Spleen (tissue), 7 donors: ENCODE data around the genes PLPPR1 and CYLC2.

GRCh38 chr9:99721339-99721638, 100.4 kb upstream of the NR4A3 start:
- PRO-cap, 4 experiments, result peak in 1 of 4 experiments; most common minus-strand start chr9:99721475 (in 1)
- RAMPAGE, long total RNA, 4 experiments, result no peak in any of the 4 experiments

DNA sequence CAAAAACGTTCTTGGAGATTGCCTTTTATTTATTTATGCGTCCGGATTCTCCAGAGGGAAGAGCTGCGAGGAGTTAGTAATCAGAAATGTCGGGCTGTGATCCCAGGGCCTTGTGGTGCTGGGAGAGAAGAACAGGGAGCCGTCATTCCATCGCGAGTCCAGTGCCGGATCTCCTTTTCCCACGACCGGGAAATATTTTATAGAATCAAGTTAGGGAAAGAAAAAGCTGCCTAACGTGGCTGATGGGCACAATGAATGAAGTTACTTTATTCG, 1.6 kb downstream of the NR4A3 start:
- PRO-cap, 4 experiments, result no peak in any of the 4 experiments
- RAMPAGE, long total RNA, 4 experiments, result no peak in any of the 4 experiments

DNA sequence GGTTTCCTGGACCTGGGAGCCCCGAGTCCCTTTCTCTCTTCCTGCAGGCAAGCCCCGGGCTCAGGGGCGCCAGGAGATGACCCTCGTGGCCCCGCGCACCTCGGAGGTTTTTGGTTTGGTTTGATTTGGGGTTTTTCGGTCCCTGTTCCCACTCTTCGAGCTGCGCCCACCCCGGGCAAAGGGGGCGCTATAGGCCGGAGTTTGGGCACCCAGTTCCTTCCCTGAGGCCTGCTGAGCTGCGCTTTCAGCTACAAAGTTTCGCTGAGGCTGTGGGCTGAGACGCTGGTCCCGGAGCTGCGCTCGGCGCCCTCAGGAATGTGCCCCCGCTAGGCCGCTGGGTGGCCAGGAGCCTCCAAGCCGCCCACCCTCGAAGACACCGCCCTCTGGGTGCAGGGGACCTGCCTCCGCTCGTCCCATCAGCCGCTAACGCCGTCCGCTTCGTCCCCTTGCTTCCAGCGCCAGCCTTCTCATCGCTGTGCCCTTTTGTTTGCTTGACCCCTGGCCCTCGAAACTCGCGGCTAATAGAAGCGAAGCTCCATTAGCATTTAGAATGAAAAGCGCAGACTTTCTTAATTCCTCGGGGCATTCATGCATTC, 3.0 kb downstream of the NR4A3 start:
- PRO-cap, 4 experiments, result no peak in any of the 4 experiments
- RAMPAGE, long total RNA, 4 experiments, result no peak in any of the 4 experiments

DNA sequence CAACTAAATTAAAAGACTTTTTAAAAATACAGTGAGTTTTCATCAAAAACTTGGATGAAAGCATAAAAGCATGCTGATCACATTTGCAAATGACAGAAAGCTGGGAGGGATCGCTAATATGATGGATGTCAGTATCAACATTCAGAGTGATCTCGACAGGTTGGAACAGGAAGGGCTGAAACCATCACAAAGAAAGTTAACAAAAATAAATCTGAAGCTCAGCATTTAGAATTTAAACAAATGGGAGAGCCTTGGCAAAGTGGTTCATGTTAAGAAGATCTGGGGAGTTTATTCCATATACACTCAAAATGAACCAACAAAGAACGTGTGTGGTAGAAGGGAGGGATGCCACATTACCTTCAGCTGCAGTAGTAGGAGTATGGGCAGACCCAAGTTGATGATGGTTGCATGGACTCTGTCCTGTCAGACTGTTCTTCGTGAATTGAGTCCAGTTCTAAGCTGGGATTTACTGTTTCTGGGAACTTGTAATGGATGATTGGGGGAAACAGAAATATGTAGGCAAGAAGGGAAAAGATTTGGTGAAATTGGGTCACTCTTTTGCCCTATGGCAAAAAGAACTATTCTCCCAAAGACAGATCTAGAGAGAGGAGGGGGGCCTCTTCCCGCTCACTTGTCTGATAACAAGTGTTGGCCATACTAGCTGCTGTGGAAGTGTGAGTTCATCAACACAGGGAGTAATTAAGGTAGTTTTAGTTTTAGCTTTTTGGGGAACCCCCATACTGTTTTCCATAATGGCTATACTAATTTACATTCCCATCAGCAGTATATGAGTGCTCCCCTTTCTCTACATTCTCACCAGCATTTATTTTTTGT, 14.6 kb downstream of the NR4A3 start:
- PRO-cap, 4 experiments, result no peak in any of the 4 experiments
- RAMPAGE, long total RNA, 4 experiments, result no peak in any of the 4 experiments

DNA sequence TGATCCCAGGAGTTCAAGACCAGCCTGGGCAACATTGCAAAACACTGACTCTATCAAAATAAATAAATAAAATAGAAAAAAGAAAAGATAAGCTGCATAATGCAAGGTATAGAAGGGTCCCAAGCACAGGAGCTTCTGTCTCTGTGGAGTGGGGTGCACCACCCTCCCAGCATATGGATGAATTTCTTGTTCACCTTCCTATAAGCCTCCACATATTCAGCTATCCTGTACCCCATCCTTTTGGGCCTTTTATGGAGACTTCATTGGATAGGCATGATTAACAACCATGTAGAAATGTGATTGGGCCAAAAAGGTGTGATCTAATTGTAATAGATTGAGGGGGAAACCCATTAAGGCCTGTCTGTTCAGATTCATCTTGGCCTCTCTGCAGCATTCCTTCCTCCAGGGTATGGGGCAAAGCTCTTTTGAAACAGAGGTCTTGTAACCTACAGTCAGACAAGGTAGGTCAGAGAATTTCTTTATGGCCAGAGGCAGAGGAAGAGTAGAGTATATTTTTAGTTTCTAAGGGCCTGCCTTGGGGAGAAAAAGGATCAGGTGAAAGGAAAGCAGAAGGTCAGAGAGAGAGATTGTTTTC, 98.4 kb downstream of the INVS start:
- PRO-cap, 4 experiments, result no peak in any of the 4 experiments
- RAMPAGE, long total RNA, 4 experiments, result no peak in any of the 4 experiments

DNA sequence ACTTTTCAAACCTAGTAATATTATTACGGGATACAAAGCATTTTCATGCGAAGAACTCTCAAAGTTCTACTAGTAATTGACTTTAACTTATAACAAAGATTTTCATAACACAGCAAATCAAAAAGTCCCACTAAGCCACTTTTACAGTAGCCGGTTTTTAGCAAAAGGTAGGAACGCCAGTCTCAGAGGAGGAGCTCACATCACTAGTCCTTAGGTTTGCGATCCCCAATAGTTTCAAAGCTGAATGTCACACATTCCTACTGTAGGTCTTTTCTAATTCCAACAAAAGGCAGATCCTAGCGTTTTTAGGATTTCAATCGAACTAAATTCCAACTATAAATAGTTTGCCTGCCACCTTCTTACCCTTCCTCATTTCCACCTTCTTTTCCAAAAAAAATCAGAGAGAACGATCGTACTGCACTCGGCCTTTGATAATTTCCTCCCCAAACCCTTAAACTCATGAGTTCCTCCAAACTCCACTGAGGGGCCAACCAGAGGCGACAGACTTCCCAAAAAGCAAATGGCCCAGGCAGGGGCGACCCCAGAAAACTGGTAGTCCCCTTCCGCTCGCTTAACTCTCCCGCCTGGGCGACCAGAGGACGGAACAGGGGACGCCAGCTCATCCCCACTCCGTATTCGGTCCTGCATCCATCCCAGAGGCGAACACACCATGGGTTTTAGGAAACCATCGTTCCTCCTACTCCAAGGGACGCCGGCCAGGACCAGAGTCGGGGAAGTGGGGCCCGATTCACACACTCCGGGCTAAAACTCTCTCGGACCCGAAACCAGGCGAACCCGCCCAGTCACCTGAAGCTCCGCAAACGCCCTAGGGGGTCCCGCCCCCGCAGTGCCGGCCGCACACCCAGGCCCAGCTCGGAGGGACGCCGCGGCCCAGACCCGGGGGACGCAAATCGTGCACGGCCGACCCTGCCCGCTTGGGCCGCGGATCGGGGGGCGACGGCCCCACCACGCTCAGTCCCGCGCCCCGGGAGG, 696 bp downstream of the TEX10 start:
- PRO-cap, 4 experiments, result peak in 3 of 4 experiments; most common plus-strand start position 544 of the sequence (in 1); most common minus-strand start position 738 of the sequence (in 1)
- RAMPAGE, long total RNA, 4 experiments, result no peak in any of the 4 experiments

GRCh38 chr9:100450540-100451055, 22.4 kb upstream of the TMEFF1 start:
- PRO-cap, 4 experiments, result no peak in any of the 4 experiments
- RAMPAGE, long total RNA, 4 experiments, result no peak in any of the 4 experiments

DNA sequence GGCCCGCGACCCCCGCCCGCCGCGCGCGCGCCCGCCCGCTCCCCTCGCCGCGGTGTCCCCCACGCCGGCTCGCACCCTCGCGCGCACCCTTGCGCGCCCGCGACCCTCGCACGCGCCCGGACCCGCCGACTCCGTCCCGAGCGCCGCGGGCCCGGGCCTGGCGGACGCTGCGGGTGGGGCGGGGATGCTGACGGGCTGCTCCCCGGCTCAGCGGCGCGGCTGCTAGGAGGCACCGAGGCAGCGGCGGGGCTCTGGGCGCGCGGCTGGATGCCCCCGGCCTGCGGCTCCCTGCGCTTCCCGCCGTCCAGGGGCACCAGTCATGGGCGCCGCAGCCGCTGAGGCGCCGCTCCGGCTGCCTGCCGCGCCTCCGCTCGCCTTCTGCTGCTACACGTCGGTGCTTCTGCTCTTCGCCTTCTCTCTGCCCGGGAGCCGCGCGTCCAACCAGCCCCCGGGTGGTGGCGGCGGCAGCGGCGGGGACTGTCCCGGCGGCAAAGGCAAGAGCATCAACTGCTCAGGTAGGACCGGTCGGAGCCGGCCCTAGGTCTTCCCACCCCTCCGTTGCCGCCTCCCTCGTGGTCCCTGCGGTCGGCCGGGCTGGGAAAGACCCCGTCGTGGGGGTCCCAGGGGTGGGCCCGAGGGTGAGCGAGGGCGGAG, 404 bp downstream of the TMEFF1 start:
- PRO-cap, 4 experiments, result no peak in any of the 4 experiments
- RAMPAGE, long total RNA, 4 experiments, result no peak in any of the 4 experiments

DNA sequence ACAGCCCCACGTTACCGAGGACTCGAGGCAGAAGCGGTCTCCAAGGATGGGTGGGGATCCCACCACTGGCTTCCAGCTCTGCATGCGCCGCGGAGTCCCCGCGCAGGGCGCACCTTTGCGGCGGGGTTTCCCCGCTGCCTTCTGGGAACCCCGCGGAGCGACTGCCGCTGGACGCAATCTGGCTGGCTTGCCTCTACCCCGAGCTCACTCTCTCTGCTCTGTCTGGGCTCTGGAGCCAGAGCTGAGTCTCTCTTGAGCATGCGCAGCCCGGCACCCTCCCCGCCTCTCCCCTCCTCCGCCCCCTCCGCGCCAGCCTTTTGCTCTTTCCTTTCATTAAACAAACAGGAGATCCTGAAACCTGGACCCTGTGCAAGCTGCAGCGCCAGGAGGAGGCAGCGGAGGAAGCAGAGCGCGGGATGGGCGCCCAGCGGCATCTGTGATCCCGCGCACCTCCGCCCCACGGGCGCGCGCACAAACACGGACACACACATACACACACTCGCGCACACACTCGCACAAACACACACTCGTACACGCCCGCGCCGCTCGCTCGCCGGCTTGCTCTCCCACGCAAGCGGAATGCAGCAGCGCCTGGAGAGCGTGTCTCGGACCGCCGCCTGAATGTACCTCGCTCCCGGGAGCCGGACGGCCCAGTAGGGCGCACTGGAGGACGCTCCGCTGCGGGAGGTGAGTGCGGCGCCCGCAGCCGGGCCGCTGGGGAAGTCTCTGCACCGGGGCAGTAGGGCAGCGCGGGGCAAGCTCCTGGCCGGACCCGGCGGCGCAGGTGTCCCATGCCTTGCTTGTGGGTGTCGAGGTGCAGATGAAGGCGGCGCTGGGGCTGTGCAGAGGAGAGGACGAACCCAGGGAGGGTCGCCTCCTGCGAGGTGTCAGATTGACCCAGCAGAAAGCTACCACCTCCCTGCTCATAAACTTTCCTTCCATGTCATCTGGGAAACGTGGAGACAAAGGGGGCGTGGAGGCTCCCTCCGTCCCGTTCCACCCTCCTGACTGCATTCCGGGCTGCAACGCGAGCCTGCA, at the start of gene PLPPR1:
TSS of gene PLPPR1 (plus strand) at position 312 of the 1,038 bp plus-strand sequence.
- PRO-cap, 4 experiments, result no peak in any of the 4 experiments
- RAMPAGE, long total RNA, 4 experiments, result no peak in any of the 4 experiments

GRCh38 chr9:101427839-101428228, 7.7 kb downstream of the ALDOB start:
- PRO-cap, 4 experiments, result no peak in any of the 4 experiments
- RAMPAGE, long total RNA, 4 experiments, result no peak in any of the 4 experiments

DNA sequence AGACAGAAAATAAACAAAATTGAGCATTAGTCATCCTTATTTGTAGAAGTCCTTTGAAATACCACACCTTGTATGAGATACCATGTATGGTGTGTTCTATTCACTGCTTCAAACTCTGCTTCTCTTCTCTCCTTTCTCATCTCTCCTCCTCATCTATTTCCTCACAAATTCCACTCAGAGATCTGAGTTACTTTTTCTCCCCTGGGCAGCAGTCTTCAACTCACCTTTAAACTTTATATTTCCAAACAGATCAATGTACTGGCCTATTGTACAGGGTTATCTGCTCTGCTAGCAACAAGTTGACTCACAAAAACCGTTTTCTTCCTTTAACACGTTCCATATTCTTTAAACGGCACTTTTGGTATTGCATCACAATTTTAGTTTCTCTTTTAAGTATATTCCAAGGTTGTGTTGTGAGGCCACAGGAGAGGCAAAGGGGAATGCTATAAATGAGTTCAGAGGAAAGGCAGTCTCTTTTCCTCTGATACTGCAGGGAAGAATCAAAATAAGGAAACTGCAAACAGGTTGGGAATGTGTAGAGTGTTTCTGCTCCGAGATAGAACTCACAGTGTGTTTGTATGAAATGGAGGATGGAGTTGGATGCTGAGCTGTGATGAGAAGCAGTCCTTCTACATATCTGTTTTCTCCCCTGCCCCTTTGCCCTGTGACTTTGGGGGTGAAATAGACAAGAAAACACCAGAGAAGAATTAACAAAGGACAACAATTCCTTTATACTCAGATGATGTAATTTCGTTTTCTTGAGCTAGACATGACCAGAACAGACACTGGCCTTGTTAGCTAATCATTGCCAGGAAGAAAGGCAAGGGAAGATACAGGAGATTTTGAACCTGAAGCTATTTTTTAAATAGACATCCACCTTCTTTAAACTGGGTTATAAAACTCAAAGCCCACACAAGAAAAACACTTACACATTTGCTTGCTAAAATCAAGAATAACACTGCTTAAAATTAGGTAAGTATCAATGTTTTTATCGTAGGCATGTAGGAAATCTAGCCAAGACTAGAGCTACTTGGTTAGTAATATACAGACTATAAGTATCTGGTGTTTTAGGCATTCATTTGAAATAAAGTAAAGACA, 10.0 kb upstream of the ALDOB start:
- PRO-cap, 4 experiments, result no peak in any of the 4 experiments
- RAMPAGE, long total RNA, 4 experiments, result no peak in any of the 4 experiments

GRCh38 chr9:101605296-101605971, 10.7 kb upstream of the PPP3R2 start:
- PRO-cap, 4 experiments, result no peak in any of the 4 experiments
- RAMPAGE, long total RNA, 4 experiments, result no peak in any of the 4 experiments

DNA sequence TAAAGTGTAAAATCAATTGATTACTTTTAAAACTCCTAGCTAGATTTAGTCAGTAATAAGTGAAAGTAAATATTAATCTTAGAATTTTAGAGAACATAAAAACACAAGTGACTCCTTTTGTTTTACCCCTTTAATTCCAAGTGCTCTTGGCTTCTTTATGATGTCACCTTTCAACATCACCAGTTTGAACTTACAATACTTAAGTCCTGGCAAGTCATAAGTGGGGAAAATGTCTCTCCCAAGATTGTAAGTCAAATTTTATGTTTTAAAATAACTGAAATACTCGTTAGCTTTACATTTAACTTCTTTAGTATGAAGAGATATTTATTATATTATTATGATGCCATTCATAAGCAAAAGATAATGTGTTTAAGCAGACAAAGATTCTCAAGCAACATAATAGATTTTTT, at the start of gene CYLC2:
TSS of gene CYLC2 (plus strand) at position 182 of the 410 bp plus-strand sequence.
- PRO-cap, 4 experiments, result no peak in any of the 4 experiments
- RAMPAGE, long total RNA, 4 experiments, result no peak in any of the 4 experiments

DNA sequence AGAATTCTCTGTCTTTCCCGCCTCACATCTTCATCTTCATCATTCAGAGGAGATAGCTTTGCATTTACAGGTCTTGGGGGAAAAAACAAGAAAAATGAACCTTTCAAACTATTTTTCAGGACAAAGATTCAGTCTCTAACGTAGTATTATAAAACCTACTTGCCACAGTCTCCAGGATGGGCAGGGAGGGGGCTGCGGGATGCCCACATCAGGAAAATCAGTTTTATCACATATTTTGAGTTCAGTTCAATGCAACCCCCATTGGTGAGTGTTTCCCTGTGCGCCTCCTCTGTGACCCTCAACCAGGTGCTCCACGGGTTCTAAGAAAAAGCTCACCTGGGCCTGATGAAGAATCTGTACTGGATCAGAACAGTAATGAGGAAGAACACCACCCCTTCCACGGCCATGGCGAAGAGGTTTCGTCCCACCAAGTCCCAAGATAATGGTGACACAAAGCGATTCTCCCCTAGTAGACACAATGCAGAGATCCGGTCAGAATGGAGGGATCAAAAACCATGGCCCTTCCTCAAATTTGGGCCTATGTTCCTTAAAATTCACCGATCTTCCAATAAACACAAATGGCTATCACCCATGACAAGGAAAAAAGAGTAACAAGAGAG, 29.0 kb downstream of the NIPSNAP3B start:
- PRO-cap, 4 experiments, result no peak in any of the 4 experiments
- RAMPAGE, long total RNA, 4 experiments, result no peak in any of the 4 experiments

GRCh38 chr9:104822183-104822471, 58.2 kb downstream of the NIPSNAP3B start:
- PRO-cap, 4 experiments, result no peak in any of the 4 experiments
- RAMPAGE, long total RNA, 4 experiments, result no peak in any of the 4 experiments

DNA sequence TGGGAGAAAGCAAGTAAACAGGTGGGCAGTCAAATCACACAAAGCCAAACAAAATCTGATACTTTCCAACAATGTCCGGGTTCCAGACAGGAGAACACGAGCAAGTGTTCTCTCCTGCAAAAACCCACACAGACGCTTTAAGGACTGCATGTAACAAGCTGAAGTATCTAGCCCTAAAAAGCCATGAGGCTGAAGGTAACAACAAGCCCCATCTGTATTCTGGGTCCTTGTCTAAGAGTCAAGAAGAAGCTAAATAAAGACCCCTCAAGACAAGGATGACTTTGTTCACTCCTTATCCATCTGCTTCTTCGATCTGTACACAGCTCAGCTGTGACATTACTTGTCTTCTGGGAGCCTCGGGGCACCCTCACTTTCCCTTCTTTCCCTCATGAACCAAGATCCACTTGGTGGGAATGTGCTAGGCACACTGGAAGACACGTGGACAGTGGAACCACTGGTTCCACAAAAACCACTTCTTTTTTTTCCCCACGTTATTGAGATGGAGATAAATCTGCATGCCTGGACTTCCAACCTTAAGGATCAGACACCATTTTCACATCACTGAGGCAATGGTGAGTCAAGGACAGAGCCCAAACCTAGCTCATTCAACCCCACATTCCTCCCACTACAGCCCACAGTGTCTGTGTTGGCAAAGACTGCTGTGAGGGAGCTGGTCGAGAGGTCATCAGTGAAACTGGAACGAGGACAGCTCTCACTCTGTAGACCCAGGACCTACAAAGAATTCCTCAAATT, 75.0 kb downstream of the ABCA1 start:
- PRO-cap, 4 experiments, result no peak in any of the 4 experiments
- RAMPAGE, long total RNA, 4 experiments, result no peak in any of the 4 experiments

DNA sequence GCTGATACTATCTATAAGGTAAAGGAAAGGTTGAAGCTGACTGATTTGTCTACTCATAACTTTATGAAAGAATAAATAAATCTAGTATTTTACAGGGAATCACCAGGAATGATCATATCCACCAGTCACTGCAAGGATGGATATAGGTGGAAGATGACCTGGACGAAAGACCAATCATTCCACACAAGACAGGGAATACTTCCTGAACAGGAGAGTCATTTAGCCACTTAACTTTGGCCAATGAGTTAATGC, 60.4 kb downstream of the ABCA1 start:
- PRO-cap, 4 experiments, result no peak in any of the 4 experiments
- RAMPAGE, long total RNA, 4 experiments, result no peak in any of the 4 experiments

GRCh38 chr9:104905506-104905847, 22.5 kb downstream of the ABCA1 start:
- PRO-cap, 4 experiments, result no peak in any of the 4 experiments
- RAMPAGE, long total RNA, 4 experiments, result no peak in any of the 4 experiments

DNA sequence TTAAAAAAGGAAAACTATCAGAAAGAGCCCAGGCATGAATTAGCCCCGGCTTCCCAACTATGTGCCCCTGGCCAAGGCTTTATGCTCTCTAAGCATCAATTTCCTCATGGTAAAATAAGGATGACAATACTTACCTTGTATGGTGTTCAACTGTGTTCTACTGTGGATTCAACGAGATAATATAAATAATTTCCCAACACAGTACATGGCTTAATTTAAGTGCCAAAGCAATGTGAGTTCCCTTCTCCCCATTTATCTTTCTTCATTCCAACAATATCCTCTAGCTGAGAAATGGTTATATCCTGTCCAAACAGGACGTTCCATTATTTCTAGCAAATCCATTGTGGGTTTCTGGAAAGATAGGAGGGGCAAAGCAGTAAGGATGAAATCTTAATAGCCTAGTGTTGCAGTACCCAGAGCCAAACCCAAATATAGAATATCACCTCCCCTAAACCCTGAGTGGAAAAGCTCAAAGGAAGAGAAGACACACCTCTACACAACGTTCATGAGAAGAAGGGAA, 22.0 kb downstream of the ABCA1 start:
- PRO-cap, 4 experiments, result no peak in any of the 4 experiments
- RAMPAGE, long total RNA, 4 experiments, result no peak in any of the 4 experiments

DNA sequence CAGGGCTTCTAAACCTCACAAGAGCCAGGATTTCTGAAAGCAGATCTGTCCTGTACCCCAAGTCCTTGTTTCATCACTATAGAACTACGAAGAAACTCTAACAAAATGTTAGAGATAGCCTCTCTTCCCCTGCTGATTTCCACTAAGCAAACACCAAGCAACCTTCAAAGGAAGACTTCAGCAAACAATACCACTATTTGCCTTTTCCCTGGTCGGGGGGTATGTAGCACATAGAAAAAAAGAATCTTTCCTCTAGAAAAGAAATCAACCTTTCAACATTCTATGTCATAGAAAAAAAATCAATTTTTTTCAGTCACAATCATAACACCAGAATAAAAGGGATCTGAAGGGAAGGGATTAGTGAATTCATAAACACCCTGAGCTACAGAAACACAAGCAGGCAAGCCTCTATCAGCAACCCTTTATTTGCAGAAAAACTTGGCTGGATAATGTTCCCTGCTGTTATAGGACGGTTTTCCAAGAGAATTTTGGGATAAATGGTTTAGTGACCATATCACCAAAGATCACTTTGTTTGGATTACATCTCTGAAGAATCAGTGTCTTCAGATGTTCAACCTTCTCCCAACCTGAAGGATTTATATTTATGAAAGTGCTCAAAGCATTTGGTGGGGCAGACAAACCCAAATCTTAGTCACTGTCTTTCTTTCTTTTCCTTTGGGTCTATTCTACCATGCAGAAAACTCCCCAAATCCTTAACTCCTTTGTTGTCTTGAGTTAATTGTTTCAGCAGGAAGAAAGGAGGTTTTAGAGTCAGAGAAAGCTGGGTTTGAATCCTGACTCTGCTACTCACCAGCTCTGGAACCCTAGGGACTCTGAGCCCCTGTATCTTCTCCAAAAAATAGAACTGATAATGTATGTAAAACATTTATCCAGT, 15.2 kb downstream of the ABCA1 start:
- PRO-cap, 4 experiments, result no peak in any of the 4 experiments
- RAMPAGE, long total RNA, 4 experiments, result no peak in any of the 4 experiments